Cardiac atrium fibroblast (primary cell): ENCODE data around the genes RAP2A and IPO5.

GRCh38 chr13:94119355-94119948 lies 360.0 kb downstream of the DCT start:
- RAMPAGE, long total RNA = no peak

DNA sequence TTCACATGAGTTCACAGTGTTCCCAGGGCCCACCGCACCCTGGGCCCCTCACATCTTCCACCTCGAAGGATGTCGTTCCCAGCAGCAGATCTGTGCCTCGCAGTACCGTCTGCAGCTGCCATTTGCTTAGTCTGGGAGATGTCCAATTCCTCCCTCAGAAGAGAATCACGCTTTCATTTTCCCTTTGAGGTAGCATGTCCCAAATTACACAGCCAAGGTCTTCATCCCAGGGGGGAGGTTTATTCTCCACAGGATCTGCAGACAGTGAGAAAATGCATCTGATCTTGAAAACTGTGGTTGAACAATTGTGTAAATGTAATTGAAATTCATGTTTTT lies 150.2 kb downstream of the DCT start:
- RAMPAGE, long total RNA = no peak

- RAMPAGE, long total RNA = no peak
These were observed 7.0 kb downstream of the GPR180 start for GRCh38 chr13:94608655-94609134.

DNA sequence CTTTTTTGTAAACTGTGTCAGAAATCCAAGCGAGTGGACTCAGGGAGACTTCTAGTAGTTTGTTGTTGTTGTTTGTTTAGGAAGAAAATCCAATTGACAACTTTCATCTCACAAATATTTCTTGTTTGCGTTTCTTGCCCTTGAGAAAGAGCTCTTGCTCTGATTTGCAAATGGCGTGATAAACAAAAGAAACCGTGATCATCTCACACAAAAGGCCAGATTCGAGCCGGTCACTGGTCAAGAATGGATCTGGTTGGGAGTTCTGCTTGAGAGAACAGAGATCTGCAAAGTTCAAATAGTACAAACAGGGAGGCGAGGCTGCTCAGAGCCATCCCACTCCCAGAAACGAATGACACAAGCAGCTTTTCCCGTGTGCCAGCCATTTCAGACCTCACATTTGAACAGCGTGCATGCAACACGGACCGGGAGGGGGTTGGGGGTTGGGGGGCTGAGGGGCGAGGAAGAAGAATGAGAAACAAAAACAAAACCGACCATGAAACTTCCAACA lies 1.9 kb downstream of the SOX21 start:
- RAMPAGE, long total RNA = no peak

DNA sequence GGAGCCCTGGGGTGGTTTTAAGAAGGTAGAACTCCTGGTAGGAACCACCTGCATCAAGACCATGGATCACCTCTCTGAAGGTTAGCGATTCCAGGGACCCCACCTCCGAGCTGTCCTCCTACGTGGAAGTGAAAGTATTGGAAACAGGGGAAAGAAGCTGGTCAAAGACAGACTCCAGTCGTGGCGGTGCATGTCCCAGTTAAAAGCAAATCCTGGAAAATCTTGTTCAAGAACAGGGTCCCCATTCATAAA lies 1.1 kb downstream of the ABCC4 start:
- RAMPAGE, long total RNA = no peak

DNA sequence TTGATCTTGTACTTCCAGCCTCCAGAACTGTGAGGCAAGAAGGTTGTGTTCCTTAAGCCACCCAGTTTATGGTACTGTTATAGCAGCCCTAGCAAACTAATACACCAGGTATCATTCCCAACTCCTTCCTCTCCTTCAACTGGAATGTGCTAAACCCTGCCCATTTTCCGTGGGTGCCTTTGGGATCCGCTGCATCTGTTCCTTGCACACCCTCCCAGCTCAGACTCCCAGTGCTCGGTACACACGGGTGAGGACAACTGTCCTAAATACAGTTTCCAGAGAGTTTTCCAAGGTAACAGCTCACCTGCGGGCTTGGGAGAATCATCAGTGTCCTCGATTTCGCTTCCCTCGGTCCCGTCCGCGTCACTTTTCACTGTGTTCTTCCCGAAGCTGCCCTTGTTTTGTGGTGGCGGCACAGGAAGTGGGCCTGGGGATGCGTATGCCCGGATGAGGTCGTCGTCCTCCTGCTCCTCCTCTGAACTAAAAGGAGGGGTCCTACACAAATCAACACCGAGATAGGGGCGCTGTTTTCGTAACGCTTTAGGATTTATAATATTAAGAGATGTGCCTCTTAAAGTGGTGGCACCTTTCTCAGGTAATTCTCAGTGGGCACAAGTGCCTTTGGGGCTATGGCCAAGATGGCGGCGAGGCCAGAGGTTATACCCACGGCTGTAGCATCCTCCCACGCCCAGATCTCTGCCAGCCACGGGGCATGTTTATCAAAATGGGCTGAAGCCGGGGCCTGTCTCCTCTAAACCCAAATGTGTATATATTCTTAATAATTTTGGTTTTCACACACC lies 34.9 kb downstream of the CLDN10 start:
- RAMPAGE, long total RNA = no peak

DNA sequence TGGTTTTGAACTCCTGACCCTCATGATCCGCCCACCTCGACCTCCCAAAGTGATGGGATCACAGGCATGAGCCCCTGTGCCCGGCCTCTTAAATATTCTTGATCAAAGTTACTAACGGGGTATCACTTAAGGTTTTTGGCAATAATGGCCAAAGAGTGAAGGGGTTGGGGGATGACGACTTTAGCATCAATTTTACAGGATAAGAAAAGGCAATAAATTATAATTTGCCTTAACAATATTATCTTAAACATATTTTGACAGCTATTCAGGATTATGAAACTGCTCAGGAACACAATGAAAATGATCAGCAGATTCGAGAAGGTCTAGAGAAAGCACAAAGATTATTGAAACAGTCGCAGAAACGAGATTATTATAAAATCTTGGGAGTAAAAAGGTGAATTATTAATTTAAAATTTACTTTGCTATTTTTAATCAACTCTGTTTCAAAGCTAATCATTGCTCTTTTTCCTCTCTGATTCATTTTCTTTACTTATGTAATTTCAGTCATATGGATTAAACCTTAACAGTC lies 108.8 kb downstream of the DNAJC3 start:
- RAMPAGE, long total RNA = no peak

- RAMPAGE, long total RNA = no peak
These were observed 241.8 kb downstream of the HS6ST3 start for GRCh38 chr13:96331573-96332194.

DNA sequence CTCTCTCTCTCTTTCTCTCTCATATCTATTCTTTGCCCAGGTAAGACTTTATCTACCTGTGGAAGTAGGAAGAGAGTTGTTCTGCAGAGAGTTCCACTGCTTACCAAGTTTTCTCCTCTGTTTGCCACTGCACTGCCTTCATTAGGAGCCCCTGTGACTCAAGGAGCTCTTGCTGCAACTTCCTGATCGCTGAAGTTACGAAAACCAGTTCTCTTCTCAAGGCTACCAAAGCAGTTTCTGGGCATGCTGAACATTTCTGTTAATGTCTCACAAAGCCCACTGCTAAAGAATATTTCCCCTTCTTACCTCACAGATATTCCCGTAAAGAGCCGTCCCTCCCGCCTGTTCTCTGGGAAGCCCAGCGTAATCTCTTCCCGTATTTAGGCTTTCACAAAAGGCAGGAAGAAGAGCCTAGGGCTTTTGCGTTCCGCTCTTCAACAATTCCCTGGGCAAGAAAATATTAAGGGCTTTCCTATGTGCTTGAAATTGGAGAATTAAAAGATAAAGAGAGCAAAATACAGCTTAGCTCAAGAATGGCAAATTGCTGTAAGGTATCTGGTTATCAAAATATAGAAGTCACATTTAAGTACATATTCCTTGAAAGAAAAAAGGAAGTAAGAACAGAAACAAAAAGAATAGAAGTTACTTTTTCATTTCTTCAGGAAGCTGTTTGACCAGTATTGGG lies 82.7 kb upstream of the OXGR1 start:
- RAMPAGE, long total RNA = no peak

GRCh38 chr13:97223104-97223987 lies 1.2 kb downstream of the MBNL2 start:
- RAMPAGE, long total RNA = no peak

GRCh38 chr13:97225430-97226445 lies 3.6 kb downstream of the MBNL2 start:
- RAMPAGE, long total RNA = no peak

DNA sequence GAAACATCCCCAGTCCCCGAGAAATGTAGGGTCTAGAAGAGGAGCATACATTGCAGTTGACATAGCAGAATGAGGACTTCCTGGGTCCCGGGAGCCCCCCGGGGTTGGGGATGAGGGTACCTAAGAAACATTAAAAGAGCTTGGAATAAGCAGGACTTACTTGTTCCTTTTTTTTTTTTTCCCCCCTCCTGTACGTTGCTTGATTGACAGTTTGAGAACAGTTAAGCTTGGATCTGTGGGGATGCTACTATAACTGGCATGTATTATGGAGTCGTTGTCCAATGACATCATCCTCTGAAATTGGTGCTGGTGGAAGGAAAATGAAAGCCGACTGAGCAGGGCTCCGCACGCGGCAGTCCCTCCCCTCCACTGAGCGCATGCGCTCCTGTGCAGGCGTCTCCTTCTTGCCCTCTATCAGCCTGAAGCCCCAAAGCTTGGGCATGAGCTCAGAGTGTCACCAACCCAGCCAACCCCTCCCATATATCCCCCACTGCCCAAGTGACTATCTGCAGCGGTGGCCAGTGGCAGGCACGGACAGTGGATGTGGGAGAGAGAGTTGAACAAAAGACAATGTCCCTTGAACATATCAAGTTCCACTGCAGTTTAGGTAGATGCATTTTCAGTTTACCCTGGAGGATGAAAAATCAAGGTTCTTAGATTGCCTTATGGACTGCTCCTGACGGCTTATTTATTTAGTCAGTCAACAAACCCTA lies 20.6 kb downstream of the MBNL2 start:
- RAMPAGE, long total RNA = no peak

DNA sequence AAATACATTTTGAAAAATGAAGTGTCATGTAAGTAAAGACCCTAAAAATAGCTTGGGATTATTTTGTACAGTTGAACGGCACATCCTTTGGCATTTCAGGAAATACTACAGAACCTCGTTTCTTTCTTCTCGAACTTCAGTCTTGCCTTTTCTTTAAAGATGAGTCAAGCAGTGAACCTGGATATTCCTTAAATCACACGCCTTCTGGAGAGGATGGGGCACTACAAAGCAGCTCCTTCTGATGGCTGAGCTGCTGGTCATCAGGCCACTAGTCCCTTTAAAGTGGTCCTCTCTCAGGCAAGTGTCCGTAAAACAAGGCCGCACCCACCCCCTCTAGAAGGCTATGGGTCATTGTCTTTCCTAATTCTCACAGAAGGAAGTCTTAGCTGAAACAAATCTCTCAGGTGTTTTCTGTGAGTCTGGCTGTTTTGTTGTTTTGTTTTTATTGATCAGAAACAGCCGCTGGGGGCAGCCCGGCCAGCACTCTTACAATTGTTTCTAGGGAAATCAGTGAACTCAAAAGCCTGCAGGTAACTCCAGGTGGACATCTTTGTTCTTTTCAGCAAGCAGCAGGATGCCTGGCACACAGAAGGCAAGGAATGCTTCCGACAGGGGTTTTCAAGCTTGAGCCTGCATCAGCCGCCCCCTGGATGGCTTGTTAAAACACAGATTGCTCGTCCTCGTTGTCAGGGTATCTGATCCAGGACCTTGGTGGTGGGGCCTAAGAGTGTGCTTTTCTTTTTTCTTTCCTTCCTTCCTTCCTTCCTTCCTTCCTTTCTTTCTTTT lies 45.4 kb downstream of the MBNL2 start:
- RAMPAGE, long total RNA = no peak

- RAMPAGE, long total RNA = no peak
These were observed 73.0 kb upstream of the RAP2A start for GRCh38 chr13:97360976-97361331.

DNA sequence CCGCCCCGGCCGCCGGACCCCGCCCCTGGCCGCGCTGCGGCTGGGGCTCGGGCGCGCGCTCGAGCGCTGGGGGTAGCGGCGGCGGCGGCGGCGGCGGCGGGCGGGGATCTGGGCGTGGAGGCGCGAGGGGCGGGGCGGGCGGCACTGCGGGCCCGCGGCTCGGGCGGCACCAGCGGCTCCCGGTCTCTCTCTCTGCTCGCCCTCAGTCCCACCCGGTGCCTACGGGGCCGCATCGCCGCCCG lies at the start of gene RAP2A:
Gene RAP2A (plus strand): TSS at position 144 of the 242 bp plus-strand sequence.
- RAMPAGE, long total RNA = no peak

DNA sequence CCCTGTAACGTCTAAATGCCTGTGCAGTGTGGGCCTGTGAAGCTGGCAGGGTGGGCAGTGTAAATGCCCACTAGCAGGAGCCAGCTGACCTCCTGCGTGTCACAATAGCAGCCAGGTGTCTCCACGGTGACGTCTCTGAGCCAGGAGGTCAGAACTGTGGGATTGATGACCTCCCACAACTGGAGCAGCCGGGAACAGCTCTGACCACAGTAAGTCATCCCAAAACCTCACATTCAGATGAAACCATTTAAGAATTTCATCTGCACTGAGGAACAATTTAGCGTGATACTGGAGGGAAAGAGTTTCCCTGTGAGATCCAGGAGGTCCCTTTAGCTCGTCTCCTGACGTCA lies at the start of gene IPO5:
Gene IPO5 (plus strand): TSS at position 168 of the 350 bp plus-strand sequence.
- RAMPAGE, long total RNA = no peak

GRCh38 chr13:98143170-98143703 lies 343 bp downstream of the FARP1 start:
- RAMPAGE, long total RNA = no peak

DNA sequence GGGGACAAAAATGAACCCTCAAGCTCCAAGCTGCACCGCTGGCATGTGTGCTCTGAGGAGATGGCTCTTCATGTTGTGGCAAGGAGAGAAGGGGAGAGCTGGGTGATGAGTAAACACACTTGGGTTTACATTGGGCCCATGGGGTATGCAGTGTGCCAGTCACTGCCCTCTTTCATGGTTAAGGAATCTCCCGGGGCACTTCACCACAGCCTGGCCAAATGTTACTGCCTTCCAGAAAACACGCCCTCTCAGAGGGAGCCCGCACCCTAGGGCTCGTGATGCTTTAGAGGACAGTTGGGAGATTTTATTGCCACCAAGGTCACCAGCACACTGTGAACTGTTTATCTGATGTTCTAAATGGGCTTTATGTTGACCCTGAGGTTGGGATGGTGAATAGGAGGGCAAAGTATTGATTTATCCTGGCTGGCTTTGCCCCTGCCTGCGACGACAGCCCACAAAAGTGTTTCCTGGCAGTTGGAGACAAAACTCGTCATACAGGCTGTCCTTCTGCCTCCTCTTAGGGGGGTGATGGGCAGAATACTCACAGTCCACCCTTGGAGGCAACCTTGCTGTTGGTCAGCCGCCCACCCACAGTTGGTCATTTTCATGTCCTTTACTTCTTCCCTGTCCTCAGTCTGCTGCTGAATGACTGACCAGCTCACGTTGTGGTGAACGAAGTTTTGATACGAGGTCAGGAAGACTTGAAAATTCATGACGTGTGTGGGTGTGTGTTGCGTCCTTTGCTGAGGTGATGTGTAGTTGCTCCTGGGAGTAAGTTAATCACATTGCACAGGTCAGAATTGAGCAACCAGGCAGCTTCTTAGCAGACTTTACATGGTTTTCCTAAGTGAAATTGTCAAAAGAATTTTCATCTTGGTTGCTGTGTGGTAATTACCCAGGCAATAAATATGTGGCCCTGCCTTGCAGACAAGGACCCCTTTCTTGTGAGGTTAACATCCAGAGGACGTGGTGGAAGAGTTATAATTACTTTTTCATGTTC lies 156.8 kb downstream of the STK24 start:
- RAMPAGE, long total RNA = no peak

GRCh38 chr13:98427588-98428843 lies 148.9 kb downstream of the STK24 start:
- RAMPAGE, long total RNA = no peak

DNA sequence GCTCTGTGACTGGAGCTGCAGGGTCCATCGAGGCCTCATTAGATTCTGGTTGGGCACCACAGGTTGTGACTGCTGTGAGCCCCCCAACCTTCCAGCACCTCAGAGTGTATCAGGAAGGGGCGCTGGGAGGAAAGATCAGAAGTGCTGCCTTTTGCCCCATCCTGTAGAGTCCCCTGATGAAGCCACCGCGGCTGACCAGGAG lies 136.5 kb downstream of the STK24 start:
- RAMPAGE, long total RNA = no peak